Kidney epithelial cell (primary cell): ENCODE results near the genes XPOT and IRAK3.

- RAMPAGE, long total RNA, result no peak
Measured at GRCh38 chr12:63900856-63901324, 56.4 kb downstream of the SRGAP1 start.

GRCh38 chr12:64404309-64405327 lies at the start of gene XPOT:
XPOT (plus strand) TSS chr12:64404392.
- RAMPAGE, long total RNA, result start-site peak on the plus strand at chr12:64404475-64404639, 2,493 and 2,011 reads in 2 replicates
- RRBS, result under 1% methylated on average over 39 of the region's 106 CpGs

GRCh38 chr12:64681552-64682224 lies 71.4 kb downstream of the RASSF3 start:
- RAMPAGE, long total RNA, result no peak
- RRBS, result no CpG with 5 or more reads among the region's 5 CpGs

GRCh38 chr12:64684084-64684461 lies 73.8 kb downstream of the RASSF3 start:
- RAMPAGE, long total RNA, result no peak
- RRBS, result no CpG with 5 or more reads among the region's 6 CpGs

DNA sequence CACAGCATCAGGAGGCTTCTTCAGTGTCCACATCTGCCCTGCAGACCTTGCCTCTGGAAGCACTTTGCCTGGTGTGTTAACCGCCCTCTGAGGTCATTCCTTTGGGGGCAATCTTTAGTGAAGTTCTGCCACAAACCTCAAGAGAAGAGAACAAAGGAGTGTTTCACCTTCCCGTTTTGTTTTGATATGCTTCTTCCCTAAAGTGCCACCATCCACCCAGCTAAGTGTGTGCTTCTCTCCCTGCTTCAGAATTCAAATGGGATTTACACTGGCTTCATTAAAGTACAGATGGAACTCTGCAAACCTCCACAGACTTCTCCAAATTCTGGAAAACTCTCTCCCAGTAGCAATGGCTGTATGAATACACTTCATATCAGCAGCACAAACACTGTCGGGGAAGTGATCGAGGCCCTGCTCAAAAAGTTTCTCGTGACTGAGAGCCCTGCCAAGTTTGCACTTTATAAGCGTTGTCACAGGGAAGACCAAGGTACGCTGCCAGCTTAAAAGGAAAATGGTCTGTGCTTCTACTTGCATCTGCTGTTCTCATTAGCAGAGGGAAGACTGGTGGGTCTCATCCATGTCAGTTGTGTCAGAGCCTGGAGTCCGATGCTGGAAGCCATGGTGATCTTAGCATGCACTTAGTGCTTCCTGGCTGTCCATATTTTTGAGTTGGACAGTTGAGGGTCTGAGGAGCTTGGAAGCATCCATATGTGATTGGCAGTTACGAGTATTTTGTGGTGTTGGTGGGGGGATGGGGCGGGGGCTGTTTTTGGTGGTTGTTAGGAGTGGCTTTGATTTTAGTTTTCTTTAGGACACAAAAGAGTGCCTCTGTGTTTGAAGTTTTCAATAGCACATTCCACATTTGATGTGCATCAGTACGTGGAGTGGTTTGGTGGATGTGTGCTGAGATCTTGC lies 71.0 kb downstream of the GNS start:
- RAMPAGE, long total RNA, result no peak
- RRBS, result no CpG with 5 or more reads among the region's 11 CpGs

- RAMPAGE, long total RNA, result no peak
- RRBS, result no CpG with 5 or more reads among the region's 11 CpGs
Measured at GRCh38 chr12:64889782-64890431, 65.5 kb downstream of the TBC1D30 start.

DNA sequence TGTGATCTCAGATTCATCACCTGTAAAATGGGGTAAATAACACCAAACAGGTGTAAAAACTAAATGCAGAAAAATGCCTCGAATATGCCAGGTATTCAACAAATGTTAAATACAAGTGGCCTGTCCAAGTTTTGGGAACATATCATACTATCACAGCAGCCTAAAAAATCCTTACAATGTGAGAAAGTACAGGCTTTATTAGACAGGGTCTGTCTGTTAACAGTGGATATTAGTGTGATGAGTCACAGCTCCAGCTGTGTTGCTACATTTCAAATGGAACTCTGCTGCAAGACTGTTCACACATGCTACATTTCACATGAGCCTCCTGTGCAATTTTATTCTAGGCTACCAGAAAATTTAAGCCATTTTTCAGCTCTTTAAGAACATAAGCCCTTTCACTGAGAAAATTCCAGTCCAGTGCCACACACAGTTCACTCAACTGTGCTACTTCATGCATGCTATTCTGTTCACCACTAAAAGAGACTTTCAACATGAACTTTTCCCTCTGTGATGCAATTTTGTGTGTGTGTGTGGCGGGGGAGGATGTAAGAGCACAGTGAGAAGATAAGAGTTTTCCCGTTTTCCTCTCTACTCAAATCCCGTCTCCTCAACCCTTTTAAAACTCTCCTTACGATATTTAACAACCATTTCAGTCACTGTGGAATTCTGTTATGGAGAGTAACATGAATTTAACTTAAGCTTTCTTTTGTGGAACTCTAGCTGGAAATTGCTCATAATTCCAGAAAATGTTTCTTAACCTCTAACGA lies 56.8 kb downstream of the MSRB3 start:
- RAMPAGE, long total RNA, result no peak
- RRBS, result no CpG with 5 or more reads among the region's 6 CpGs

- RAMPAGE, long total RNA, result no peak
- RRBS, result no CpG with 5 or more reads among the region's 10 CpGs
Measured at GRCh38 chr12:65892791-65893656, 68.7 kb downstream of the HMGA2 start.

DNA sequence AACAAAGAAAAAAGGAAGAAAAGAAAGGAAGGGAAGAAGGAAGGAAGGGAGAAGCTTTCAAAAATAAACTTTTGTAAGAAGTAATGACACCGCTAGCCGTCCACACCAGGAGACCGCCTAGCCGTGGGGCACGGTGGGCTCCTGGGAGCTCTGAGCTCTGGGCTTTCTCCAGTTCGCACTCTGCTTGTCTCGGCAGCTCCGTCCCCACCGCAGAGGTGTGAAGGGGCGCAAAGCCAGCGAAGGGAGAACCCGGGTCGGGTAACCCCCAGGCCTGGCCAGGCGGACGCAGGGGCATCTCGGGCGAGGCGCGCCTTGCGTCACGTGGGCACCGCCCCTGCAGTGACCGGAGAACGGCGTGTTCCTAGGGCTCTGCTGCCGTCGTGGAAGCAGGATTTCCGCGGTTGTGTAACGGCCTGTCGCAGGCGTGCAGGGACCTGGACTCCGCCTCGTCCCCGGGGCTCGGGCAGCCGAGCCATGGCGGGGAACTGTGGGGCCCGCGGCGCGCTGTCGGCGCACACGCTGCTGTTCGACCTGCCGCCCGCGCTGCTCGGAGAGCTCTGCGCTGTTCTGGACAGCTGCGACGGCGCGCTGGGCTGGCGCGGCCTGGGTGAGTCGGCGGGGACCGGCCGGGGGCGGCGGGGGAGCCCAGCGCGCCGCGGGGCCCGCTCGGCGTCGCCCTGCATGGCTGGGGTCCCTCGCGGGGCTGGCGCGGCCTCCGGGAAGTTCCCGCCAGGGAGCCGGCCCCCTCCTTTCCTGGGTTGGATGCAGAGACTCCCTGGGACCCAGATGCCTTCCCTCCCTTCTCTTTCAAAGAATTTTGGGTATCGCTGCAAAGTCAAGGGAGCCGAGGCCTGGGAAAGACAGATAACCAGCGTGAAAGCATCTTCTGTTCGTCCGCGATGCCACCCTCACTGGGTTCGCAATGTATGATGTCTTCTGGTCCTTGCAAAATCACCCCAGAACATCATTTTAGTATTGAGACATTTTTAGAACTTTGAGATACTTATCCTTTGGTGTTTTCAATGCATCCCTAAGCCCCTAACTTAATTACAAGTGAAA lies at the start of gene IRAK3:
IRAK3 (plus strand) TSS at position 389 of the 1,059 bp plus-strand sequence.
- RAMPAGE, long total RNA, result no peak
- RRBS, result 2% methylated on average over 20 of the region's 85 CpGs

DNA sequence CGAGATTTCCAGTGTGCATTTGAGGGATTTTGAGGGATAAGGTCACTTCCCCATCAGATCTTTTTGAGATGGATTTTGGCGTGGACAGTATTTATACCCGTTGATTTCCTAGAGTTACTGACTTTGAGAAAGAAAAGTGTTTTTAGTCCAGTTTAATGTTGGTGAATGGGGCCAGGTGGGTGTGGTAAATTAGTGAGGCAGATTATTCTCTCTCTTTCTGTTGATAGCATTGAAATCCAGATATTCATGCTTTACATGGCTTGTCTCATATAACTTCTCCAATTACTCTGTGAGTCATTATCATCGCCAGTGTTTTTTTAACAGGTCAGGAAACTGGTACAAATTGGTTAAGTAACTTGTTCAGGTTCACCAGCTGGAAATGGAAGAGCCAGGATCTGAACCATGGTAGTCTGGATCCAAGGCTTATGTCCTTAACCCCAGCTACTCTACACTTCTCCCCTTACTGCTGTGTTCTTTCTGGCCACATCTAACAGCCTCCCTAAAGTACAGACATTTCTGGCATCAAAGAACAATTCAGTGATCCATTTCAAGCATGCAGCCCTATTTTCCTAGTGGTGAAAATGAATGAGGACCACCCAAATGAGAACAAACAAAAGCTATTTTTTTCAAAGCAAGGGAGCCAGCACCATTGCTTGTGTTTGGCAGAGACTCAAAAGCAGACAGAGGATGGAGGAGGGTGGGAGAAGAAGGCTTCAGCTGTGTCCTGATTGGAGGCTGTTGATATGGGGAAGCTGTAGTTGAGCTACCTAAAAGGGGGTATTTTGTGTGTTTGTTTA lies 1.6 kb downstream of the IRAK3 start:
- RAMPAGE, long total RNA, result no peak
- RRBS, result no CpG with 5 or more reads among the region's 4 CpGs

DNA sequence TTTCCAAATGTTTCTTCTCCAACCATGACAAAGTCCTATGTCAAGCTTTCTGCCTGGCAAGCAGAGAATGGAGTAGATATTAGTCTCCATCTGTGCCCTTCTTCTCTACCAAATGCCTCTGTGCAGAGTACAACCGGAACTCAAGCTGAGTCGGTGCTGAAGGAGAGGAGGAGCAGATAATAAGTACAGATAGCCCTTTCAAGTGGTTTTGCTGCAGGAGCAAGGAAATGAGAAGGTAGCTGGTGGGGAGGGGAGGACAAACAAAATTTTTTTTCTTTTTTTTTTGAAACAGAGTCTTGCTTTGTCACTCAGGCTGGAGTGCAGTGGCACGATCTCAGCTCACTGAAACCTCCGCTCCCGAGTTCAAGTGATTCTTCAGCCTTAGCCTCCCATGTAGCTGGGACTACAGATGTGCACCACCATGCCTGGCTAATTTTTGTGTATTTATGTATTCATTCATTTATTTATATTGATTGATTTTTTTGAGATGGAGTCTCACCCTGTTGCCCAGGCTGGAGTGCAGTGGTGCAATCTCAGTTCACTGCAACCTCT lies 14.1 kb upstream of the HELB start:
- RAMPAGE, long total RNA, result no peak
- RRBS, result no CpG with 5 or more reads among the region's 5 CpGs

DNA sequence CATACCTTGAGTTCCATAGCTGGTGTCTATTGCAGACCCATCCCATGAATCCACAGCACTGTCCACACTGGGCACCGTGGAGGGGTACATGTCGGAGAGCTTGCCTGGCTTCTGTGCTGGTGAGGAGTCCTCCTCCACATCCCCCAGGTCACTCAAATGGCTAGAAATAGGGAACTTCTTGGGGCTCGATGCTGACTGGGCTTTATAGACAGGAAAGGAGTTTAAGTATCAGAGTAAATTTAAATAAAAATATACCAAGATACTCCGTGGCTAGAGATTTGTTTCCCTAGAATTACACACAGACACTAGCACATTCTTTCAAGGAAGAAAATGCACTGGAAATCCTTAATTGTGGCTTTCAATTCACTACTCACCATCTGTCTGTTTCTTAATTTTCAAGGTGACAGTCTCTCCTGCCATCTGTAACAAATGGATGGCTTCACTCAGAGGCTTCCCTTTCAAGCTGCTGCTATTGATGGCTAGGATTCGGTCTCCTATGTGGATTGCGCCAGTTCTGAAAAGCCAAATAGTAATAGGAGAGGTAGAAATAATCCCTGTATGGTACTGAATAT lies 90.1 kb downstream of the HELB start:
- RAMPAGE, long total RNA, result no peak
- RRBS, result no CpG with 5 or more reads among the region's 6 CpGs

DNA sequence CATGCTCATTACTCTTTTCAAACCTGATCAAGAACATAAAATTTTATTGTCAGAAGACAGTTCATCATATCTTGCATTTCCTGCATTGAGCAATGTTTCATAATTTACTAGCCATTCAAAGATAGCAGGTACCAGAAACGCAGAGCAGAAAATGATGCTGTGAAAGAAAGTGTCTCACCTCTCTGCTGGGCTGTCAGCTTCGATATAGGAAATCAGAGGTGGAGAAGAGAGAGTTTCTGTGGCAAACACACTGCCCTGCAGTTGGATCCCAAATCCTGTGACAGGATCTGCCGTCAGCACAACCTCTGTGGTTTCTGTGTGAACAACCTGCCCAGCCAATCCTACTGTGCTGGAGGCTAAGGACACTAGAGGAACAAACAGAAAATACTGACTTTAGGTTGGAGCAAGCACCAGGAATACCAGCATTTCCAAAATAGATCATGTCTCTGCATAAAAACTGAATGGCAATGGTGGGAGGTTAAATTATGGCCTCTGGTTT lies 142.9 kb downstream of the HELB start:
- RAMPAGE, long total RNA, result no peak
- RRBS, result no CpG with 5 or more reads among the region's 3 CpGs

GRCh38 chr12:66849667-66850172 lies 170.8 kb upstream of the GRIP1 start:
- RAMPAGE, long total RNA, result no peak
- RRBS, result no CpG with 5 or more reads among the region's 4 CpGs

DNA sequence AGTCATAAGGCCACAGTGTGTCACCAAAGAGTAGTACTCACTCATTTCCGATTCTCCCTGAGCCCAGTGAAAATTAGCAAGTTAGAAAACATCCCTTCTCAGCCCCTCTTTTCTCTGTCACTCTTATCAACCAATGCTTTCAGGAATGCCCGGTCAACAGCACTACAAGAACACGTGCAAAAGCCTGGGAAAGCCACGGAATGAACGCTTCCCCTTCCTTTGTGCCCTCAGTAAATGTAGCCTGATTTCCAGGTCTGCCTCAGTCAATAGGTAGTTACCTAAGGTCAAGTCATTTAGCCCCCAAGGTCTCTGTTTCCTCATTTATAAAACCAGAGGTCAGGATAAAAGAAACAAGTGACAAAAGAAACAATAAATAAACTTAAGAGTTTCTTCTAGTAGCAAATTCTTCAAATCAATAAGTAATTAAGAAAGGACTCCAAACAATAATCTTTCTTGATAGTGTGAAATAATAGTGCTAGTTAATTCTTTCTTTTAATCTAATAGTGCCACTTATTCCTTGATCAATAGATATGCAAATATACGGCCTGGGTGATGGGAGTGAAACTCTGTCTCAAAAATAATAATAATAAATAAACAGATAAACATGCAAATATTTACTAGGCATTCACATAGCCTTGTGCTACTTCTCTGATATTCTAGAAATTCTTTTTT lies 281.3 kb upstream of the CAND1 start:
- RAMPAGE, long total RNA, result no peak
- RRBS, result no CpG with 5 or more reads among the region's 6 CpGs

DNA sequence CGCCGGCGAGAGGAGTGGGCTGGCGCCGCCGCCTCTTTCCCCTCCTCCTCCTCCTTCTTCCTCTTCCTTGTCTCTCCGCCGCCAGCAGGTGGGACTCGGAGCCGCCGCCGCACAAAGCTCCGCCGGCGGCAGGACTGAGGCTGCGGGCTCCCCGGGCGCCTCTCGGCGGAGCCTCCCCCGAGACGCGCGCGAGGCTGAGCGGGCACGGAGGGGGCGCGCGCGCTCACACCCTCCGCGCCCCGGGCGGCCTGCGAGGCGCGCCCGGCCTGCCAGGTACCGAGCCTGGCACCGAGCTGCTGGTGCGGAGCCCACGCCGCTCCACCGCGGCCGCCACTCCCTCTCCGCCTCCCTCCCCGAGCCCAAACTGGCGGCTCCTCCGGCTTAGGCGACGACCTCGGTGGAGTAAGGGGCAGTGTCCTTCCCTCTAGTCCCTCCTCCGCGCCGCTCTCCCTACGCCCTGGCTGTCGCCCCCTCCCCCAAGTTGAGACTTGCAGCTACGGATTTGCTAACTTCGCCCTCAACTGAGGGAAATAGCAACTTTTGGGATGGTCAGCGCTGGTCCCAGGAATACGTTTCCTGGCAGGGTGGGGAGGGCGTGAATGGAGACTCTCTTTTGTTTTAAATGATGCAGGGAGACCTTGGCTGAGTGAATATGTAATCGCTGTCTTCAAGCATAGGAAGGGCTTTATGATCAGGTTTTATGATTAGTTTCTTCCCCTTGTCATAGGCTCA lies 199.5 kb upstream of the CAND1 start:
- RAMPAGE, long total RNA, result no peak
- RRBS, result 1% methylated on average over 14 of the region's 65 CpGs

GRCh38 chr12:67430627-67431771 lies 161.8 kb downstream of the CAND1 start:
- RAMPAGE, long total RNA, result no peak
- RRBS, result no CpG with 5 or more reads among the region's 13 CpGs

- RAMPAGE, long total RNA, result no peak
- RRBS, result under 1% methylated on average over 57 of the region's 86 CpGs
Measured at GRCh38 chr12:67648858-67649460, 414 bp downstream of the DYRK2 start.

DNA sequence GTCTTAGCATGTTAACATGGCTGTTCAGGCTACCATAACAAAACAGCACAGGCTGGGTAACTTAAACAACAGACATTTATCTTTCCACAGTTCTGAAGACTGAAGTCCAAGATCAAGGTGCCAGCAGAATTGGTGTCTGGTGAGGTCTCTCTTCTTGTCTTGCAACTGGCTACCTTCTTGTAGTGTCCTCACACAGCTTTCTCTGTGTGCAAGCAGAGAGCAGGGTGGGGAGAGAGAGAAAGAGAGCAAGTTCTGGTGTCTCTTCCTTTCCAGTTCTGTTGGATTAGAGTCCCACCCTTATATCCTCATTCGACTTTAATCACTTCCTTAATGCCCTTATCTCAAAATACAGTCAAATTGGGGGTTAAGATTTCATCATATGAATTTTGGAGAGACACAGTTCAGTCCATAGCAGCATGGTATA lies 40.8 kb downstream of the DYRK2 start:
- RAMPAGE, long total RNA, result no peak
- RRBS, result no CpG with 5 or more reads among the region's 1 CpG

GRCh38 chr12:68042098-68042773 lies 117.3 kb downstream of the IFNG start:
- RAMPAGE, long total RNA, result no peak
- RRBS, result no CpG with 5 or more reads among the region's 6 CpGs